Myometrial cell (primary cell): ENCODE results near the genes NME9 and PXYLP1.

DNA sequence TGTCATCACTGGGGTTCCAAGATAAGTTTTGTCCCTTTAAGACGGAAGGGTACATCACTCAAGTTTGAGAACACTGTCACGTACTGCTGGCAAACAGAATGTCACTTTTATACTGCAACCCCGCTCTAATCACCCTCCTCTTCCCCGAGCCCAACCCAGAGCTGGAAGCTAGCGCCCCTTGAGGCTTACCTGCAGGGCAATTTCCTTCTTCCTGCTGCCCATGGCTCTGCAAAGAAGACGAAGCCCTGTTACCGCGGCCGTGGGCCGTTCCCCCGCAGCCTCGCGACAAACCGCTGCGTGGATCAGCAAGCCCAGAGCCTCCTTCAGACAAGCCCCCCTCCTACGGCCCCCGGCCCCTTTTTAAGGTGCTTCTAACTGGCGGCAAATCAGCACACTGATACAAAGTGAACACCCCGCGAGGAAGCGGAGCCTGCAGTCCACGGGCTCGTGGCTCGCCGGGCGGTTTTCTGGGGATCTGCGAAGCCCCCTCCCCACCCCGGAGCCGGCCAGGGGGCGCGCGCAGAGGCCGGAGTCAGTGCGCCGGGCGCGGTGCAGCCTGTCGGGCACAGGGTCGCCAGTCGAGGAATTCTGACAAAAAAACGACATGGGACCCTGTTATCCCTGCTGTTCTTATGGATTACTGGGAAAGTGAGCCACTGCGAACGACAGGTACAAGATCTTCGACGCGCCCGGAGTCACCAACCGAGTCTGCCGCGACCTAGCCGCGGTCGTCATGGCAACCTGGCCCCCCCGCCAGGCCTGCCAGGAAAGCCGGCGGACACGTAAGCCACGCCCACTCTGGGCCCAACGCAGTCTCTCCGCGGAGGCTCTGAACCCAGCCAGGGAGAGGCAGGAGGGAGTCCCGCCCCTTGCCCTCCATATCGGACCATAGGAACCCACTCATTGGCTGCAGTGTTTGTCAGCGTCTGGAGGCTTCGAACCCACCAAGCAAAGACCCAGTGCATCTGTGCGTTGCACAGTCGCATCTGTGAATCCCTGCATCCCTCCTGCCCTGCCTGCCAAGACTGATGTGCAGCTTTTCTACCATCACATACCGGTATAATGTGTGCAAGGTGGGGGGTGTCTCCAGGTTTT is at the start of gene NME9:
TSS of gene NME9 (minus strand) at position 738 of the 1,095 bp plus-strand sequence.
- RAMPAGE, long total RNA, result no peak

GRCh38 chr3:138360391-138360983 is 12.1 kb downstream of the MRAS start:
- RAMPAGE, long total RNA, result no peak

DNA sequence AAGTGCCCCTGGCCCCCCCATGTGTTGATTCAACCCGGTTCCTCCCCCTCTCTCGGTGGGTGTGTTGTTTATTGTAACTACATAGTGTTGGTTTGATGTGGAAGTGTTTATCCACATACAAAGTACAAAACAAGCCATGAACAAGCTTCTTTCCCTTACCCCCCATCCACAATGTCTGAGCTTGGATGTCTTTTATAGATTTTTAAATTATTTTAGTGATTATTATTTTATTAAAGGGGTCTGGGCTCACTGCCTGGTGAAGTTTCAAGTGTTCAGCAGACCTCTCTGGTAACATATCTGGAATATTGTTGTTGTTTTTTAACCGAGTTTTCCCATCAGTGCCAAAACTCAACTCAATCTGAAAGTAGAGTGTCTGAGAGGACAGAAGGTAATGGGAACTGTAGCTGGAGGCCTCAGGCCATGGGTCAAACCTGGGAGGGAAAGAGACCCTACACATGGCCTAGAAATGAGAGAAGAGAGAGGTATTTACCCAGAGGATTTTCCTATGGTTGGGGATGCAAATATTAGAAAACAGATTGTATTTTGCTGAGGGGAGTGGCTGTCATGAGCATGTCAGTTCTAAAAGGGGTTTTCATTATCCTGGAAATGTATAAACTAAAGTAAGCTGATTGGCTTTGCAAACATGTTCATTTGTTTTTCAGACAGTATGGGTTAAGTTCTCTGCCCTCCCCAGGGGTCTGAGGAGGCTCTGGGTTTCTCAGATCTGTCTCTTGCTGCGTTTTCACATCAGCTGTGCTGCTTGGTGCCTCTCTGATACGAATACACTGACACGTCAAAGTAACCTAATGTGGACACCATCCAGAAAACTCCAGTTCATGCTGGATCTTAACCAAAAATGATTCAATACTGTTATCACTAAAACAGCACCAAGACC is 31.7 kb upstream of the ESYT3 start:
- RAMPAGE, long total RNA, result no peak

- RAMPAGE, long total RNA, result no peak
Measured at GRCh38 chr3:138468970-138469484, 34.6 kb downstream of the ESYT3 start.

DNA sequence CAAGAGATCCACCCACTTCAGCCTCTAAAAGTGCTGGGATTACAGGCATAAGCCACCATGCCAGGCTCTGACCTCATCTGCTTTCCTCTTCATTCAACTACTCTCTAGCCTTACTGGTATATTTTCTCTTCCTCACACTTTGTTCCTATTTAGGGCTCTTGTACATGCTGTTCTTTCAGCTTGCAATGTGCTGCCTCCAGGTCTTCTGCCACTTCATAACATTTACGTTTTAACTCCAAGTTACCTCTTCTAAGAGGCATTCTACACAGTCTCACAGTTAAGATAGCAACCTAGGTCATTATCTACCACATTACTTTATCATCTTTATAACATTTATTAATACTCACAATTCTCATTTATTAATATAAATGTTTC is 34.8 kb downstream of the PIK3CB start:
- RAMPAGE, long total RNA, result no peak

DNA sequence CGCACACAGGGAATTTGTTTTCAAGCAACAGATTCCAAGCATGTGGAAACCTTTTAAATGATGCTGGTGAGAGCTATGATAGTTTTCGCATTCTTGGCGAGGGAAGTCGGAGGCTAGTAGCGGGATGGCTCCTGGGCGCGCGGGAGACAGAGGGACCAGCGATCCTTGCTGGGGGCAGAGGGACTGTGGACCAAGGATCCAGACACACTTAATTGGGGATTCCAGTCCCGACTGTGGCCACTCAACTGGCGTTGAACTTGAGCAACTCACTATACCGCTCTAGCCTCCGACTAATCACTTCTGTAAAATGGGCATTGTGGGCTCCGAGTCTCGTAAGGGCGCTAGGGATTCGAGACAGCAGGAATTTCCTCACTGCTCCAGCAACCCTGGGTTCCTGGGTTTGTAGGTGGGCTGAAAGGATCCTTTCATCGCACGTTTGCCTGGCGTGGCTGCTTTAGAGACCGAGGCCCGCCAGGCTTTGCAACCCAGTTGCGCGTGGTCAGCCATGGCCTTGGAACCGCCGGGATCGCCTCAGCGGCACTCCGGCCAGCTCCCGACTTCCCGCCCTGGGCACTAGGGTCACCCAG is 10.2 kb downstream of the FOXL2 start:
- RAMPAGE, long total RNA, result no peak

DNA sequence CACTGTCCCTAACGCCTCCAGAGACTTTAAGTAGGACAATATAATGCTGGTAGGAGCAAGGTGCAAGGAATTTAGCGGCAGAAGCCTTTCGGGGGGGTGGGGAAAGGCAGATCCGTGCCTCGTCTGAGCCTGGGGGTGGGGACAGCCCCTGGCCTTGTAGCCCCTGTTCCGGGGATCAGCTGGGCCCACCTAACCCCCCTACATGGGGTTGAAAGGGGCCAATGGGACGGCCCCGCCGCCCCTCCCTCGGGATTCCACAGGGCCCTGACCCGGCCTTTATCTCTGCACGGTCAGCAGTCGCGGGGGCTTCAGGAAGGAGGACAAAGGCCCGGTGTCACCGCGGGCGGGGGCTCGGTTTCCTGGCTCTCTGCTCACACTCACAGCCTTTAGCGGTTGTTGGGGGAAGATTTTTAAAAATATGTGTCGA is 8.1 kb downstream of the FOXL2 start:
- RAMPAGE, long total RNA, result no peak

GRCh38 chr3:139358723-139359460 is 15.1 kb downstream of the MRPS22 start:
- RAMPAGE, long total RNA, result no peak

DNA sequence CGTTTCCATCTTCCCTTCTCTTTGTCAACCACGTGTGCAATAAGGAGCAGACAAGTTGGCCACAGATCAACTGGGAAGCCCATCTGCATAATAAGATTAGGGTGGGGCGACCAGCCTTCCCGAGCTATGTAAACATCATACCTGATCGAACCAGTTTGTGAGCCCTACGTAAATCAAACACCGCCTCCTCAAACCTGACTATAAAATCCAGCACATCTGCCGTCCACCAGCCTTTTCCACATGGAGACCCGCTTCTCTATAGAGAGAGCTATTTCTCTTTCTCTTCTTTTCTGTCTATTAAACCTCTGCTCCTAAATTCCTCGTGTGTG is 37.2 kb downstream of the TRIM42 start:
- RAMPAGE, long total RNA, result no peak

DNA sequence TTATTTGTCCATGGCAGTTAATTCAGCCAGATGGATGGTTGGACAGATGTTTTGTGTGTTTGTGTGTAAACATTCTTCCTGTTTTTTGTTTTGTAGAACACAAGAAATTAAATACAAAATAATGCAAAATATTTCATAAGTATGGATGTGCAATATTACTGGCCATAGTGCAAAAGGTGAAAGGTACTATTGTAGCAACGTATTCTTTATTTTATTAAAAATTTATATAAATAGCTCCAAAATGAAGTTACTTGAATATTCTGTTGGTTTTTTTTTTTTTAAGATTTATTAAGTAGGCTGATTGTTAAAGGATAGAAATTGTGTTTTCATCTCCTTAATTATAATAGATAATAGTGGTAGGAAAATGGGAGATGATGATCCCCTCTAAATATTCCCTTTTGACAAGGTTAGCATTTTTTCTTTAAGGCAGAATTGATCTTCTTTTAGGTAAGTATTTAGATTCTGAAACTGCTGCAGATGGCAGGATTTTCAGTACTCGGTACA is 24.7 kb downstream of the SLC25A36 start:
- RAMPAGE, long total RNA, result no peak

DNA sequence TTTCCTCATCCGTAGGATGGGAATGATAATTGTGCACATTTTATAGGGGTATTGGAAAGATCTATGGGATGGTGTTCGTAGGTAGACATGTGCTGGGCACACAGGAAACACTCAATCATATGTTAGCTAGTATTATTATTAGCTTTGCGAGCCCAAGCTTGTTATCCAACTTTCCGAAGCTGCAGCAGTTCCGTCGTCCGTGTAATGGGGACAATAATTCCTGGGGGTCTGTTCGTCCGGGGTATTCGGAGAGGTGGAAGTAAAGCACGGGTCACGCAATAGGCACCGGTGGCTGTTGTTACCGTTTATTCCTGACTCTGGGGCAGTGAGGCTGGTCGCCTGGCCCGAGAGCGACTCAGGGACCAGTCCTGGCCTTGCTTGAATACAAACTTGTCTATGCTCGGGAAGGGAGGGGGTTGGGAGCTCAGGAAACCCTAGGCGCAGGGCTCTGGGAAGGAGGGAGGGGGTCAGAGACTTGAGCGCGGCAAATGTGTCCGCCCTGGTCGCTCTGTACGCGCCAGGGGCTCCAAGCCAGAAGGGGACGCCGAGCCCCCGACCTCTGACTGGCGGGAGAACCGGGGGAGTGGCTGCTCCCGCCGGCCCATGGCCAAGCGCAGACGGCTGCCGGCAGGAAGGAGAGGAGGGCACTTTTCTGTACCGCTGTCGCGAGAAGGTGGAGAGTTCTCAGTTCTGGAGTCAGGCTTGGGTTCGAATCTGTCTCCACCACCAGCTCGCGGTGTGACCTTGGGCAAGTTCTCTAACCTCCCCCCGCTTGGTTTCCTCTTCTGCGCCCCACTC is 1.4 kb downstream of the SPSB4 start:
- RAMPAGE, long total RNA, result no peak

- RAMPAGE, long total RNA, result no peak
Measured at GRCh38 chr3:141093700-141094662, 42.8 kb downstream of the SPSB4 start.

- RAMPAGE, long total RNA, result start-site peak on the plus strand at chr3:141231825-141231888, 15 and 89 reads in 2 replicates
Measured at GRCh38 chr3:141231078-141232060, at the start of gene PXYLP1. PXYLP1 (plus strand) TSS chr3:141231825.

- RAMPAGE, long total RNA, result no peak
Measured at GRCh38 chr3:141241464-141242486, 10.2 kb downstream of the PXYLP1 start.

GRCh38 chr3:141266536-141267654 is 35.3 kb downstream of the PXYLP1 start:
- RAMPAGE, long total RNA, result no peak

GRCh38 chr3:141292067-141292923 is 60.7 kb downstream of the PXYLP1 start:
- RAMPAGE, long total RNA, result no peak

DNA sequence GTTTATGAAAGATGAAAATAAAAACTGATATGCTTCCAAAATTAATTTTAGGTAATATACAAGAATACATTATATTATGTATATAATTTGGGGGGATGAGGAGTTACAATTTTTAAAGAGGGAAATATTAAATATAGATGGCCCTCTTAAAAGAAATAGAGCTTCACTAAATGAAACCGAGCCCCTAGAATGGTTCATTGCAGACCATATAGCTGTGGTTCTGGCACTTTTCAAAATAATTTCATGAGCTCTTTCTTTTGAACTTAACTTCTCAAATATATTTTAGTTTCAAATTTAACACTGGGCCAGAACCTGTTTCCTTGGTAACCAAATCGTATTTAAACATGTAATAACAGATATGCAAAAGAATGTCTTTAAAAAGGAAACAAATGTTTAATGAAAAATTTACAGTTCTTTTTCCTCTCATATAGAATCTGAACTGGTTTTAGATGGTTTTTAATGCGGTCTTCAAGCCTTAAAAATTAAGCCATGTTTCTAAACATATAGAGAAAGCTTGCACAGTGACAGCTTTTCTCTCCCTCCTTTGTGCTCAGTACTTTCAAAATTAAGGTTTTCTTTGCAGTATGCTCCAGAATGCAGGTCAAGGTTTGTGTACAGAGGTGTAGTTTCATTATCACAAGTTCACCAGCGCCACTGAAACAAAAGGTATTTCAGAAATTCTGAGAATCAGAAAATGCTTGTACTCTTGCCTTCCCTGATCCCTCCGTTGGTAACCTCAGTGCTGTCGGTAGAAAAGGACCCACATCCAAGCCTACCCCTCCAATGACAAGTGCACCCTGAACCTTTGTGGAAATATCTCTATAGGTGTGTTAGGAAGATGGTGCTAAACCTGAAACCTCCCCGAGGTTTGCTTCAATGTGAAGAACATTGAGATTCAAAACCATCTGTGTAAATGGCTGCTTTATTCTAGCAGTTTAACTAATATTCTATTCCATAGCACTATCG is 20.3 kb downstream of the ZBTB38 start:
- RAMPAGE, long total RNA, result no peak

DNA sequence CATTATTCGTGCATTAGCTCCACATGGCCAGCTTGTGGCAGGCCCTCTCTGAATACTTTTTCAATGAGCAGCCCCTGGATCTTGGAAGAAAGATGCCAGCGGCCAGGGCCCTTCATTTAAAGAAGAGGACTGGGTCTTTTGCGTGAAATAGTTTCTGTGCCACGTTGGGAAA is 33.3 kb downstream of the ZBTB38 start:
- RAMPAGE, long total RNA, result no peak

DNA sequence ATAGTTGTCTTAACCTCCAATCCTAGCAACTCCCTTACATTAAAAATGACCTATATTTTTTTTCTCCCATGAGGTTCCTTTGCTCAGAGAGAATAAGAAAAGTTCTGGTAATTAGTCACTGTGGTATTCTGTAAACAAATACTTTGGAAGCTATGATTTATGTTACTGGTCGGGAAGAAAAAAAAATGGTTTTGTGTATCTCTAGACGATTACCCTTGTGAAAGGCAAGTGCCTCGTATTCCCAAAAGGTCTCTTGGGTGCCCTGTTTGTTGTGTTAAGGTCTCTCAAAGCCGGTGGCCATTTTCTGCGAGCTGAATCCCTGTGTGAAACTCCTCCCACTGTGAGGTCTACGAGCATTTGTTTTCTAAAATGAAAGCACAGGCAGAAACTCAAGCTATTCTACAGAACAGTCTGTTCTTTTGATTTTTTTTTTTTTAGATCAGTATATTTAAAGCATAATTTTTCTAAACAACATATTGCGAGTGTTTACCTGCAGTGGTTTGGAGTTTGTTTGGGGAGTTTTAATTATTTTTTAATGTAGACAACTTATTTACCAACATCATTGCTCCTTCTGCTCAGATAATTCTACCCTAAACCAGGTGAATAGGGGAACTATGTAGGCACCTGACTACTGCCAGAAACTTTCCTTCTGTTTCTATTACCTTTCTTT is 43.9 kb downstream of the ZBTB38 start:
- RAMPAGE, long total RNA, result no peak

- RAMPAGE, long total RNA, result no peak
Measured at GRCh38 chr3:141441109-141441872, 45.5 kb upstream of the RASA2 start.